Vein endothelial cell (primary cell): ENCODE results near the gene PLPP1.

GRCh38 chr5:51381676-51382065, 1.6 kb upstream of the ISL1 start:
- CAGE, long polyA plus RNA, result no peak

- CAGE, long polyA plus RNA, result no peak
Observed at GRCh38 chr5:51465178-51465642, 82.0 kb downstream of the ISL1 start.

DNA sequence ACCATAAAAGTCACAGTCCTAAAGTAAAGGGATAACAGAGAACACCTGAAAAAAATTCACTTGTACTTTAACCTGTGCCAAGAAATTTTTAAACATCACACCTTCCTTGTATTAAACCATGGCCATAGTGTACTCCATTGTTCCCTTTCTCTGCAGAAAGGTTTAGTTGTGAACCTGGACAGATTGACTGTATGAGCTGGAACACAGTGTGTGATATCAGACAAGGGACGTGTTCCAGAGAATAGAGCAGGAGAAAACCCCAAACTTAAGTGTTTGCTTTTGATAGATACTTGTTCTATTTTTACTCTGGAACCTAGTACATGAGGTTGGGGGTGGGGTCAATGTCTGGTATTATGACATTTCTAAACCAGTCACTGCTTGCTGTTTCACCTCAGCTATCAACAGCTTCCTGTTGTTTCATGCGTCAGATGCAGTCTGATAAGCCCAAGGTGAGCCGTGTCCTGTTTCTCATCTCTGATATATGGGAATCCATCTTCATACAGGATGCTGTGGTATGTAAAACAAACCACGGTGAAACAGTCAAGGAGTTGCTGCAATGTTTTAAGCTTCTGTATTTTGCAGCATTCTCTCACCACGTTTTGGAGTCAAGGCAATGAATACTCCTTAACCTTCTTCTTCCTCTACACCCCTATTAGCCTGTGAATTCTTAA, 62.4 kb upstream of the ITGA1 start:
- CAGE, long polyA plus RNA, result no peak

DNA sequence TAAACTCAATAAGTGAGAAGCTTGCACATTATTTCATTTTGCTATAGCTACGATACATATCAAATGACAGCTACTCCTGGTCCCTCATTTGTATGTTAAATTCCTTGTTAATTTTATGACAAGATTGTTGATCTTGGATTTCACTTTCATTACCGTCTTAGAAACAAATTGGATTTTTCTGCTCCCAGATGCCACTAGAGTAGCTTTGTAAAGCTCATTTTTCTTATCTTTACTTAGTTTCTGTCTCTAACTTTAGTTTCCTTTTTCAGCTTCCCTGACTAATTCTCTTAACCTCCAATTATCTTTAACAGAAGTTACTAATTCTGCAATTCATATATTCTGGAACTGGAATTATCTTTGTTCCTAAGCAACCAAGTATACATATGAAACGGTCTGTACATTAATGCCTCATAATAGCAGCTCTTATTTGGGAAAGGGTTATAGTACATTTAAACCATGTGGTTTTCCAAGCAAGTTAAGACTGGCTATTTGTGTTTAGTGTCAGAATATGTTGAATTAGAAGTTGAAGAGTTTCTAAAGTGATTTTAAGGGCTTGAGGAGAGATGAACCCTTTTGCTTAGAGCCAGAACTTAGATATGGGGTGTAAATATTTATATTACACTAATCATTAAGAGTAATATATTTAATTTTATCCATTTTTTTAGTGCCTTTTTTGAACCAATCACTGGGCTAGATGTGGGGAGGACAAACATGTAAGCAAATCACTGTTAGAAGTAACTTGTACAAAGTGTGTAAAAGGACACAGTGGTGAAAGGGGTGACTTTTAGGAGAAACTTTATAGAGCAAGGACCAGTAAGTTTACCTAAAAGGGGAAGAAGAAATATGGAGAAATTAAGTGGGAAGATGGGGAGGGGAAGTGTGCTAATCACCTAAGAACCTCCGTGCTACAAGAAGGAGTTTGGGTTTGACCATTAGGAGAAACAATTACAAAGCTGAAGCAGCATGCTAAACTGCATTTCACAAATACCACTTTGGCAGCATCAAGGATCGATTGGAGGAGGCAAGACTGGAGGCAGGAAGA, 16.9 kb downstream of the ITGA1 start:
- CAGE, long polyA plus RNA, result no peak

DNA sequence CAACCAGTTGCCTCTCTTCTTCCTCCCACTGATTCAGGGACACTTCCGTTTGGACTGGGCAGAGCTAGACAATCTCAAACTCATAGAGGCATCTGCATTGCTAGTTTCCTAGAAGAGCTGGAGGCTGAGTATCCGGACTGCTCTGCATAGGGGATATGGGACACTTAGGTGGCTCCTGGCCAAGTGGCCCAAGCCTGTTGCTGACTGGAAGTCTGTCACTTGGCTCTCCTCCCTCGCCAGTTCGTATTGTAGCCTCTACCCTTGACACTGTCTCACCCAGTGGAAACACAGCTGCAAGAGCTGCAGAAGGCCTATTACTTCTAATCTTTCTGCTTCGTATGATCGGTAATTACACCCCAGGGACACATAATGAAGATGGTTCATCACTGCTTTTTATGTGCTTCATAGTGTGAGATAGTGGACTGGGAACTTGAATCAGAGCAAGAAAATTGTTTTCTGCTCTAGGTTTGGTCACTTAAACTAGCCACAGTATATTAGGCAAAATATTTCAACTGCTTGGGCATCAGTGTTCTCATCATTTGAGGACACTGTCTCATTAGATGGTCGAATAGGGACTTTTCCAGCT, 34.8 kb downstream of the ITGA1 start:
- CAGE, long polyA plus RNA, result no peak

GRCh38 chr5:52887688-52888360, 100.1 kb downstream of the ITGA1 start:
- CAGE, long polyA plus RNA, result no peak

GRCh38 chr5:52888361-52888921, 100.7 kb upstream of the ITGA2 start:
- CAGE, long polyA plus RNA, result no peak

DNA sequence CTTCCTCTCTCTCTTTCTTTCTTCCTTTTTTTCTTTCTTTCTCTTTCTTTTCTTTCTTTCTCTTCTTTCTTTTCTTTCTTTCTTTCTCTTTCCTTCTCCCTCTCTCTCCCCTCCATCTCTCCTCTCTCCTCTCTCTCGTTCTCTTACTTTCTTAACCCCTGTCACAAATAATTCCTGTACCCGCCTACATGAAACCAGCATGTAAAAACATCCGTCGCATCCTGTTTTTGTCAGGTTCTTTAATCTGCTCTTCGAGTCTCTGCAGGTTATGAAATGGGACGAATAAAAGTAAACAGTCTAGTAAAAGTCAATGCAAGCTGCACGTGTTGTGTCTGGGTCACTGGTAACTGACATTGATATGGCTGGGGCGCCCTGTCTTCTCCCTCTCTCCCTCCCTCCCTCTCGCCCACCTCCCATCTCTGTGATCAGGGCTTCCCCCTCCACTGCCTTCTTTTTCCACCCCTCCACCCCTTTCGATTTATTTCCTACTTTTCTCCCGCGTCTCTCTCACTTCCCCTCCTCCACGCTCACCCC, 1.9 kb downstream of the FST start:
- CAGE, long polyA plus RNA, result no peak

DNA sequence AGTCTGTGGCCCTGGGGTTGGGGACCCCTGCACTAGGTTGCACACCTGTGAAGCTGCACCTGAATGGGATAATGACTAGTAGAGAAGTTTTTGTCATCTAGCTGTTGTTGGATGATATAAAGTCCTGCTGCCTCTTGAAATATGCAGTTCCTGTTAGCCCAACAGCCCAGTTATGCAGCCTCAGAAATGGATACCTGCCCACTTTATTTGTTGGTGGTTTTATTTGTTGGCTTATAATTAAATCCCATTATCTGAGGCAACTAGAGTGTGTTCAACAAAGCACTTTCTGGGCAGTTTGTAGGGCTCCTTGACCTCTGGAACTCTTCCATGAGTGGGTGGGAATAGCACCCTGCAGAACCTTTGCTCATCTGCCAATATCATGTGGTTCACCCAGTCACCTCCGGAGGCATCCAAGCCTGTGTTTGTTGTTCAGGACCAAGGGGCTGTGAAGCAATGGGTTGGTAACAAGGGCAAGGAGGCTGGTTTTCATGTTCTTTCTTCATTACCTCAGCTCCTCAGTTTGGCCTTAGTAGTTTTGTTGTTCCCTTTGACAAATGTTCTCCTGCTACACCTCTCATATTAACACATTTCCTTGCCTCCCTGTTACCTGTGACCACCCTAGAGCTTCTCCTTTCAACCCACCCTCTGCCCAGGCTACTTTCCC, 313.9 kb downstream of the NDUFS4 start:
- CAGE, long polyA plus RNA, result no peak

DNA sequence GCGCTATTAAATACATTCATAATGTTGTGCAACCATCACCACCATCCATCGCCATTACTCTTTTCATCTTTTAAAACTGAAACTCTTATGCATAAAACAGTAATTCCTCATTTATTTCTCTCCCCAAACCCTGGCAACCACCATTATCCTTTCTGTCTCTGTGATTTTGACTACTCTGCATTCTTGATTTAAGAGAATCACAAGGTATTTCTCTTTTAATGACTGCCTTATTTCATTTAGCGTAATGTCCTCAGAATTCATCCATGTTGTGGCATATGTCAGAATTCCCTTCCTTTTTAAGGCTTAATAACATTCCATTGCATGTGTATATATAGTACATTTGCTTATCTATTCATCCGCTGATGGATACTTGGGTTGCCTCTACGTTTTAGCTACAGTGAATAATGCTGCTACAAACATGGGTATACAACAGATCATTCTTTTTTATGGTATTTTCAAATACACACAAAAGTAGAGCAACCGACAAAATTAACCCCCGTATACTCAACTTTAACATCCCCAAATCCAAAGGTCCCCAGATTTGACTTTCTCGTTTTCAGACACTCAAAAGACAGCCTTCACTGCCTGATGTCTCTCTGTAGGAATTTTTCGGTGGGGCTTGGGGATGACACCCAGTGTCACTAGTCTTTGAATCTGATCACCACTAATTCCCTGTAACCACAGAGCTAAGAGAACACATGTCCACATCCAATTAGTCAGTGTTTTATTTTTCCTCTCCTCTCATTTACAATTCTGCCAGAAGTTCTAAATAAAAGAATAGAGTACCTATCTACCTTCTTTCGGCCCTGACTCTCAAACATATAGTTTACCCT, 324.8 kb downstream of the ARL15 start:
- CAGE, long polyA plus RNA, result no peak

DNA sequence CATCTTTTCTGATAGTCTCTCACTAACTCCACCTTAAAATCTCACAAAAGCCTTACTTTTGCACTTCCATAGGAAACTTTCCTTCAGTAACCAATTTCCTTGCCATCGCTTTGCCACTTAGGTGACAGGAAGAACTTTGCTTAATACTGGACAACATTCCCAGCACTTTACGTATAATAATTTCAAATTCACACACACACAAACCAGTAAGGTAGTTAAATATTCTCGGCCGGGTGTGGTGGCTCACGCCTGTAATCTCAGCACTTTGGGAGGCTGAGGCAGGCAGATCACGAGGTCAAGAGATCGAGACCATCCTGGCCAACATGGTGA, 306.4 kb downstream of the ARL15 start:
- CAGE, long polyA plus RNA, result no peak

GRCh38 chr5:54543145-54543639, 25.6 kb downstream of the SNX18 start:
- CAGE, long polyA plus RNA, result no peak

DNA sequence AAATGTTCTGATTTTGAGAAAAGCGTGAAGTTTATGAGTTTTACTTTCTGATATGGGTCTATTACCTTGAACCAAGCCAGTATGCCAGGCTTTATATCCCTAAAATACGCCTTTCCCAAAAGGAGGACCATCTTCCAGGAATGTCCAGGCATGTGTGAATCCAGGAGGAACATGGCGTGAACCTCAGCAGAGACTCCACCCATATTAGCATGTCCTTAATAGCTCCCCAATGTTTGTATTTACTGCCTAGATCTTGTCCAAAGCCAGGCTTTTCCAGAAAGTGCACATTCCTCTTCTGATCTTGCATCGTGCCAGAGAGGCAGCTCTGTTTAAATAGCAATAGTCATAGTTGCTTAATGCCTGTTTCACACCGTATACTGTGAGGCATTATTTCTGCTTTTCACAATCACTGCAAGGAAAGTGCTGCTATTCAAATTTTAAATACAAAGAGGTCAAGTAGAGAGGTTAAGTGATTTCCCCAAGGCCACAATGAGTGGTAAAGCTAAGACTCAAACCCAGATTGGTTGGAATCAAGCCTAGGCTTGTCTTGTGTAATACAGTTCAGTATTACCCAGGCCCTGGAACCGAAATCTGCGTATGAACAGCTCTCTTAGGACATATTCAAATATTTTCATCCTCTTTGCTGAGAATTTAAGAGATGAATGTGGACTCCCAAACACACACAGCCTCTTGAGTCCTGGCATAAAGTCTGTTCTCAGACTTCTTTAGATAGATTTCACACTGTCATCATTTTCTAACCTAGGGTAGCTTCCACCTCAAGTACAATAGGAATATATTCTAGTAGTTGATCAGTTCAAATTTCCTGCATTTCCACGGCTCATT, 153.6 kb downstream of the SNX18 start:
- CAGE, long polyA plus RNA, result no peak

GRCh38 chr5:54774510-54774724, 211.0 kb downstream of the ESM1 start:
- CAGE, long polyA plus RNA, result no peak

- CAGE, long polyA plus RNA, result no peak
Observed at GRCh38 chr5:54883314-54884021, 101.9 kb downstream of the ESM1 start.

- CAGE, long polyA plus RNA, result no peak
Observed at GRCh38 chr5:55220235-55221300, 6.5 kb downstream of the MCIDAS start.

DNA sequence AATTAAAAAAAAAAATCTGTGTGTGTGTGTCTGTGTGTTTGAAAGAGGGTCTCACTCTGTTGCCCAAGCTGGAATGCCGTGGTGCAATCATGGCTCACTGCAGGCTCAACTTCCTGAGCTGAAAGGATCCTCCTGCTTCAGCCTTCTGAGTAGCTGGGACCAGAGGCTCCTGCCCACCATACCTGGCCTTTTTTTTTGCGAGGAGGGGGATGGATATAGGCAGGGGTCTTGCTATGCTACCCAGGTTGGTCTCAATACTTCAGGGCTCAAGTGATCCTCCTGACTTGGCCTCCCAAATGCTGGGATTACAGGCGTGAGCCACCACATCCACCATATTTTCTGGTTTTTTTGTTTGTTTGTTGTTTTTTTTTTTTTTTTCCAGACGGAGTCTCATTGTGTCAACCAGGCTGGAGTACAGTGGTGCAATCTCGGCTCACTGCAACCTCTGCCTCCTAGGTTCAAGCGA, 61.1 kb downstream of the PLPP1 start:
- CAGE, long polyA plus RNA, result no peak

DNA sequence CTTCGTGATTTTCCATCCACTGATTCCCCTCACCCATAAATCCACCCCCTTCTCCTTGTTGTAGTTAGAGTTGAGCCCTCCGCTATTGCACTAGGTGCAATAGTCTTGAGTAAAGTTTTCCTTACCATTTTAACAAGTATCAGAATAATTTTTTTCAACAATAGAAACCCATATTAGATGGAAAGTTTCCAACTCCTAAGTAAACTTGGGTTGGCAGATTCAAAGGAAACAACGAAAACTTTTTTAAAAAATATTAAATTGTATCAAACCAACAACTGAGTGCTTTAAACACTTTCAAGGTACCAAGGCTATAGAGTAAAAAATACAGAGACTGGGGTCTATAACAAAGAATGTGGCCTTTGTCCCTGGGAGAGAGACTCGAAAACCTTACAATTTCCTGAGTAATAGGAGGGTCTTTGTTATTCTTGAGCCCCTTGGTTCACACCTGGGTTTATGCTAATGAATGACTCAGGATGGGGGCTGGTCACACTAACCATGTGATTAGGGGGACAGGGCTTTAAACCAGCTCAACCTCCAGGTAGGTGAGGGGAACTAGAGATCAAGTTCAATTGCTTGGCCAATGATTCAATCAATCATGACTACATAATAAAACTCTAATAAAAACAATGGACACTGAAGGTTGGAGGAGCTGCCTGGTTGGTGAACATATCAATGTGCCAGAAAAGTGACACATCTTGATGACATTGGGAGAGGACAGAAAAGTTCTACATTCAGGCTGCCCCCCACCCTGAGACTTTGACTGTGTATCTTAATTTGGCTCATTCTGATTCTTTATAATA, 50.3 kb downstream of the PLPP1 start:
- CAGE, long polyA plus RNA, result no peak

GRCh38 chr5:55521729-55522419, 12.9 kb downstream of the PLPP1 start:
- CAGE, long polyA plus RNA, result no peak

- CAGE, long polyA plus RNA, result no peak
Observed at GRCh38 chr5:55534150-55535122, at the start of gene PLPP1. Gene PLPP1 (minus strand): TSS chr5:55534964.